ENCODE data around the genes NR2E3 and PARP6.

DNA sequence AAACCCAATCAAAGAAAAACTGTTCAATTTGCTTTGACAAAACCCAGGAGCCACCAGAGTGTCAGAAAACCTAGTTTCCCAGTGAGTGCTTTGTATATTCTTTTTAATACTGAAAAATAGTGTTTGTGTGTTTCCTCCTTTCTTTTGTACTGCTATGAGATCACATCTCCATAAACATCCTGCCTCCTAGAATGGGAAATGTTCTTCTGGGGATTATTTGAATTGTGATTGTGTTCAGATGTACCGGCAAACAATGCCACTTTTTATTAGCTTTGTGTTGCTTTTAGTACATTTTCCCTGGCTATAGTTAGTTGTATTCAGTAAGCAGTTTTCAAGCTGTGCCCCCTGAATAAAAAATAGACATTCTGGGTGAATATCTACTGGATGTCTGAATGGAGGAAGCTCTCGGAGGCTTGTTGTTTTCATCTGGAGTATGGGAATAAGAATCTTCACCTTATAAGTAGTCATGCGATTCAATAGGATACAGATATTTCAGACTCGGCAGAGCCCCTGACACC is 148.0 kb upstream of the NR2E3 start:
- PRO-cap = no peak

GRCh38 chr15:71810203-71810816 is at the start of gene NR2E3:
Gene NR2E3 (plus strand): TSS chr15:71810554.
- PRO-cap = no peak

DNA sequence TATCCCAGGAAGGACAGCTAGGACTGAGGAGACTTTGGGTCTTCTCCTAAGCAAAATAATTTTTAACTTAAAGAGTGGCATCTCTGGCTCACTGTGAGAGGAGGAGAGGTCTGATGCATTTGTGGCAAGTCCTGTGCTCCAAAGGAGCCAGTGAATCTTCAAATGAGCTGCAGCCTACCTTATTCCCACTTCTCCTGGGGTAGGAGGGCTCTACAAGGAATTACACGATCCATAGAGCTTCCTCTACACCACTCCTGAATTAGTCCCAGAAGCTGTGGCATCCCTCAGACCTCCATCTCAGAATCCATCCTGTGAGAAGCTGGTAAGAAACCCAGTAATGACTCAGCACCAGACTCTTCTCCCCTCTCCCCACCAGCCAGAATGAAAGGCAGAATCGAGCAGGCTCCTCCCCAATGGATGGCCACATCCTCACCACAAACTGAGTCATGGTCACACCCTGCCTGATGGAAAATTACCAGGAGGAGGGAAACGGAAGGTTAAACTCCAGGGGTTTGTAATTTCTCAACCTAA is 6.3 kb upstream of the PKM start:
- PRO-cap = no peak

GRCh38 chr15:72272242-72273294 is at the start of gene PARP6:
Gene PARP6 (minus strand): TSS chr15:72272554.
- PRO-cap = bidirectional peak, plus-strand start at chr15:72272784, minus-strand start at chr15:72272642

GRCh38 chr15:72334601-72335300 is 14.8 kb upstream of the CELF6 start:
- PRO-cap = no peak

GRCh38 chr15:72368861-72369339 is 6.9 kb downstream of the HEXA start:
- PRO-cap = no peak

- PRO-cap = unidirectional peak, plus-strand start at chr15:72370257
These were observed 5.7 kb downstream of the HEXA start for GRCh38 chr15:72370182-72370487.

DNA sequence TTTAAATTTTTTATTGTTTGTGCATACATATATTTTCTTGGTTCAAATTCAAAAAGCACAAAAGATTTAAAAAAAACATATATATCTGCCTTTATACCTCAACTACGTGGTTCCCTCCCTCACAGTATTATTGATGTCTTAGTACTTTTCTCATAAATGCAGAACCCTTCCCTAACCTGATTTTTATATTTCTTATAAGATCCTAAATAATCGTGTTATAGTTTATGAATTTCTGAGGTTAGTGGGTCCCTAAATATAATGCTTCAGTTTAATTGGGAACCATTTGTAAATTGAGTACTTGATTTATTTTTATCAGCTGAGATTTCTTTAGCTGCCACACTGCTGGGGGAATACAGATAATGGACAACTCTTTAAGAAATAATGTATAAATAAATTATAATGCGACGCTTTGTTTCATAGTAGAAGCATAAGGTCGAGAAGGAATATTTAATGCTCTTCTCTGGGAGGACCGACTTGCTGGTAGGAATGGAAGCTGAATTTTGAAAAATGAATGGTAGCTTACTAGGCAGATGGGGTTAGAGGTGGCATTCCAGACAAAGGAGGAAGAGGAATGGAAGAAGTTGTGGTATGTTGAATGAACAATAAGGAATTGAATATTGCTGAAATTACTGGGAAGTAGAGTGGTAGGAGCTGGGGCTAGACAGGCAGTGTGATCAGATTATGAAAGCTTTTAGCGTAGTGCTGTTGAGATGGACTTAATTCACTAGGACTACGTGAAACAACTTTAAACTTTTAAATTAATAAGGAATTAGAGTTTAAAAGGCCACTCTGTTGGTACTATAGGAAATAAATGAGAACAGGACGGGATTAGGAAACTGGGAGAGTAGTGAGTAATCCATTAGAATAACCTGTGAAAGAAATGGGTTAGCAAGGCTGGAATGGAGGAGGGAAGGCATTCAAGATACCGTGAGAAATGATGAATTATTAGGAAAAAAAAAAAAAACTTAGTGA is 20.0 kb downstream of the ARIH1 start:
- PRO-cap = no peak

GRCh38 chr15:72496407-72497369 is 22.6 kb downstream of the ARIH1 start:
- PRO-cap = no peak

- PRO-cap = no peak
These were observed 49.2 kb downstream of the ARIH1 start for GRCh38 chr15:72523380-72523764.

GRCh38 chr15:72564566-72564983 is 89.9 kb upstream of the GOLGA6B start:
- PRO-cap = no peak

GRCh38 chr15:72731111-72731574 is 45.1 kb downstream of the BBS4 start:
- PRO-cap = no peak

DNA sequence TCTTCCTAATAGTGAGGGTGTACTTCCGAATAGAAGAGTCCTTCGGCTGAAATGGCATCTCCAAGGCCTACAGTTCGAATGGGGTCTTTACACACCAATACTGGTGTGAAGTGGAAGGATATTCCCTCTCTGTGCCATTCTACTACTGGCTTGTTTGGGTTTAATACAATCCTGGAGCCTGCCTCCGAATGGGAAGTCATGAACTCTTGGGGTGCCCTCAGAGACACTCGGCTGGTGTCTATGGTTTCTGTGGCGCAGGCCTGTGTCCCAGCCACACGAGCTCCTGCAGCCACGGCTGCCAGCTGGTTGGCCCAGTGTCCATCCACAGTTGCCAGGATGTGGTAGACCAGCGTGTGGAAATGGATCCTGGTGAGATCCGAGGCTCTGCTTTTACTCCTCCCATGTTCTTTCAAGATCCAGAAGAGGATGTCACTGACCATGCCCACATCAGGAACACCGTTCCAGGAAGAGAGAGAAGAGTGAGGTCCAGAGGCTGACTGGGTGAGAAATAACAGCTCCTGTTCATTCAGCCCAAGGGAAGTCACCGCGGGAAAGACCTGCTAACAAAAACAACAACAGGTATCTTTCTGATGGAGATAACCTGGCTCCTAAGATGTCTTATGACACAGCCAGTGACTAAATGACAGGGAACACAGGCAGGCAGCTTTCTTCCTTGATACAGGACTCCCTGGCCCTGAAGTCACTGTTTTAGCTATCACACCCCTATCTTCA is 31.1 kb downstream of the ADPGK start:
- PRO-cap = no peak

DNA sequence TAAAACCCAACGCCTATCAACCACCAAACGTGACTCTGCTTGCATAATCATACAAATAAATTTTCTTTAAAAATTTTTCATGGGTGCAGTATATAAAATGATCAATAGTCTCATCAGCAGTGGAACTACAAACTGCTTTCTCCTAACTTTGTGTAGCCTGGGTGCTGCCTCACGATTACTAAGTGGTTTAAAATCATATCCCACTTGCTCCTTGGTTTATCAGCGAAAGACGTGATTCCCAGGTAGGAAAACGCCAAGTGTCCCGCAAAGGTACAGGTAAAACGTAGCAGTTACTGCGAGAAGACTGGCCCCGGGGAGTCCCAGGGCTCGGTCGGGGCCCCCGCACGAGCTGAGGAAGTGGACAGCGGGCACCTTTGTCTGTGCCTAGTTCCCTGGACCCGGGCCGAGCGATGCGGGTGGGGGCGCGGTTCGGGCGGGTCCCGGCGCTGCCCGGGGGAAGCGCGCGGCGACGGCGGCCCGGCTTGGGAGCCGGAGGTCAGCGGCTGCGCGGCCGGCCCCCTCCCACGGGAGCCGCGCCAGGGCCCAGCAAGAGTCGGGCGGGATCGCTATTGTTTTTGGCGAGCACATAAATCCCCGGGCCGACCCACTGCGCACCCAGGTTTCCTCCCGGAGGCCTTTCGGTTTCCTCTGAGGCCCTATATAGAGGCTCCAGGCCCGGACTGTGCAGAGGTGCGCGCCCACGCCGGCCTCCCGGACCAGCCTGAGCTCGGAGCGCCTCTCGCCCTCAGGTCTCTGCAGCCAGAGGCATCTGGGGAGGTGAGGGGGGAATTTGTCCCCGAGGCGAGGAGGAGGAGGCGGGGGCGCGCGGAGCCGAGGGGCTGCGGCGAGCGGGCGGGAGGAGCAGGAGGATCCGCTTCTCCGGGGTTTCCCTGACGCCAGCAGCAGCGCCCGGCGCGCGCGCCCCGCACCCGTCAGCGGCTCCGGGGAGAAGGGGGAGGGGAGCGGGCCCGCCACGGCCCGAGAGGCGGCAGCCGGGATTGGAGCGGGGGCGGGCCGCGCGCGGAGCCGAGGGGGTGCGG is 727 bp upstream of the NEO1 start:
- PRO-cap = bidirectional peak, plus-strand start at position 446 of the sequence, minus-strand start at position 351 of the sequence; bidirectional peak, plus-strand start at position 687 of the sequence, minus-strand start at position 723 of the sequence; bidirectional peak, plus-strand start outside the sequence, minus-strand start at position 943 of the sequence

- PRO-cap = no peak
These were observed 30.4 kb downstream of the NEO1 start for GRCh38 chr15:73082395-73083419.

- PRO-cap = no peak
These were observed 1.0 kb upstream of the NPTN start for GRCh38 chr15:73634122-73634728.

DNA sequence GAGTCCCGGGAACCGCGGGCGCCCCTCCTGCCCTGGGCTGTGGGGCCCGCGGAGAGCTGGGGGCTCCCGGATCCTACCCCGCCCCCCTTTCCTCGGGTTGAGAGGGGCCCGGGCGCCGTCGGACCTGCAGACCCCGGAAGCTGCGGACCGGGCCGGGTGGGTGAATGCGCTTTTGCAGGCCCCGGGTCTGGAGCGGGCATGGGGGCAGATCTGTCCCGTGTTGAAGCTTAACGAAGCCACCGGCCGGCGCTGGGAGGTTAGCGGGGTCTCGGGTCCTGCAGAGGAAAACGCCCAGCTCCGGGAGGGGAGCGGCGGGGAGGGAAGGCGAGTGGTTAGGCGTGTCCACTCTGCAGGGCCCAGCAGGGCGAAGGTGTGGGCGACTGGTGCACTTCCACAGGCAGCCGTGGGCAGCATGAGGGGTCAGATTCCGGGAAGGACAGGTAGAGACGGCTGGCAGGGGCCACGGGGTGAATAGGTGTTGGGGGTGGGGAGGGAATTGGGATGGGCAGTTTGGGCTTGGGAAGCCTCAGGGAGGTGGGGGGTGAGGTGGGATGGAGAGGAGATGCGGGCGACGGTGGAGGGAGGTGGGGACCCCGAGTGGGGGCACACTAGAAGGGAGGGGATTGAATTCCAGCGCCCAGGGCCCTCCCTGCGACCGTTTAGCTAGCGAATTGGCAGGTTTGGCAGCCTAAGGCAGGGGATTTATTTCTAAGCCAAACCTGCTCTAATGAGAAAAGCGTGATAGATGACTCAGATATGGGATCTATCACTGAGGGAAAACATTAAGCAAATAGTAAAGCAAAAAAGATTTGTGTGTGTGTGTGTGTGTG is 676 bp downstream of the CD276 start:
- PRO-cap = bidirectional peak, plus-strand start at position 362 of the sequence, minus-strand start at position 283 of the sequence; unidirectional peak, minus-strand start at position 661 of the sequence

- PRO-cap = no peak
These were observed 4.1 kb downstream of the CD276 start for GRCh38 chr15:73688230-73688723.

DNA sequence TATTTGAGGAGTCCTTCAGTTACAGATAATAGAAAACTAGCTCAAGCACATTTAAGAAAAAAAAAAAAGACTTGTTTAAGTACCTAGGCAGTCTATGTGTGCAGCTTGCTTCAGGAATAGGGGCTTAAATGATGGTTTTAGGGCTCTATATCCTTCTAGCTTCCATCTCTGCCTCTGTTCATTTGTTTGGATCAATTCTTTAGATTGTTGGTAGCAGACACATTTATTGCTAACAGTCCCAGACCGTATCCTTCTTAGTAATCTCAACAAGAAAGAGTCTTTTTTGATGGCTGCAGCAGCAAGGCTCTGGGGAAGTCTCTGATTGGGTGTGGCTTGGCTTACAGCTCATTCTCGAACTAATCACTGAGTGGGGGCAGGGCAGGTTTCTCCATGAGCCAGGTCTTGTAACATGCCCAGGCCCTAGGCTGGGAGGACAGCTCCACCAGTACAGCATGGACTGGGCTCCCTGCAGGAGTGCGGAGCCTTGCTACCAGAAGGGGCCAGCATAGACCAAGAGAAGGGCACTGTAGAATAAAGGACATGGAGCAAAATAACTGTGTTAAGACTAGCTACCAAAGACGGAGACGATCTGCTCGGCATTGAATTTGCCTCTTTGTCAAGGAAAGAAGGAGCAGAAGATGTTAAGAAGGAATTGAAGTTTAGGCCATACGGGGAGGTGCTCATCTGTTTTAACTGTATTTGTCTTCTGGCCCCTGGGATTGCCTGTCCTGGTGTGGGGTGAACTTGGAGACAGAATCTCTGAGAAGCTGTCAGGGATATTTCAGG is 7.2 kb downstream of the CD276 start:
- PRO-cap = no peak

DNA sequence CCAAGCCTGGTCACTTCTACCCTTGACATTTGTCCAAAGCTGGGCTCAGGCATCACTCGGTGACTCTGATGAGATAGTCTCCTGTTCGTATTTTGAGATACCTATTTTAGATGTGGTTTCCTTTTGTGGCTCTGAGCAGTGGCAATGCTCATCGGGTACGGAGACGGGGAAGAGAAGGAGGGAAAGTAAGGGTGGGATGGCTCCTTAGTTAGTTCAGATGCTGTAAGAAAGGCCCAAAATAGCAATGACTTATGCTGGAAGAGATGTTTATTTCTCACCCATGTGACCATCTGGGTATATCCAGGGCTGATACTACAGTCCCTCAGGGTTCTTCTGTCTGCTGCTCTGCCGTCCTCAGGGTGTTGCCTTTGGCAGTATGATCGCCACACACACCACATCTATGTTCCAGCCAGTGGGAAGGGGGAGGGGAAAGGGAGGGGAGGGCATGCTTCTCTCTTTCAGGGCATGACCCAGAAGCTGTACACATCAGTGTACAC is 10.1 kb downstream of the CD276 start:
- PRO-cap = unidirectional peak, plus-strand start at position 325 of the sequence